ENCODE measurements around the genes RELN and KMT2E.

GRCh38 chr7:103131979-103132202 is 17.0 kb downstream of the NAPEPLD start:
- RRBS = no CpG with 5 or more reads among the region's 5 CpGs

- RRBS = 41% methylated on average over 17 of the region's 59 CpGs
These were observed 526 bp downstream of the RELN start for GRCh38 chr7:103988793-103989470.

- RRBS = 18% methylated on average over 54 of the region's 118 CpGs
These were observed at the start of gene RELN for GRCh38 chr7:103989471-103990369. TSS of gene RELN (minus strand) at chr7:103989658.

GRCh38 chr7:103990370-103990800 is 927 bp upstream of the RELN start:
- RRBS = no CpG with 5 or more reads among the region's 18 CpGs

GRCh38 chr7:104929122-104929442 is 84.9 kb upstream of the KMT2E start:
- RRBS = no CpG with 5 or more reads among the region's 2 CpGs

DNA sequence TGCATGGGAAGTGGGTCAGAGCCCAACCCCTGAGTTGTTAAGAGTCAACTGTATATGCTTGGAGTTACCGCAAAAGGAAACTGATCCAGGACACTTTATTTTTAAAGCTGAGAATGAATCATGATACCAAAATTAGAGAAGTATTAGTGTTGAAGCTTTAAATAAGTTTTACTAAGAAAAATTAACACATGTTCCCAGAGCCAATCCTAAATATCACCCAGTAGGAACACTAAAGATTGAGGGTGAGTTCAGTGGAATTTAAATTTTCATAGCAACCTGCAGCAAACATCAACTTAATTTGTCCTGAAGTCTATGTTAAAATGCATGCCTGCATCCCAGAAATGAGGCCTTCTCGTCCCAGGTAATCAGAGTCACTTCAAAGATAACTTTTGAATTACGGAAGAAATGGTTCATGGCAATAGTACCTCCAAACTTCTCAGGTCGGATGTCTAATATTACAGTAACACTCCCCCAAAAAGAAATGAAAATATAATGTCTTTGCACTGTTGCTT is 20.3 kb upstream of the KMT2E start:
- RRBS = no CpG with 5 or more reads among the region's 4 CpGs

GRCh38 chr7:105010786-105011193 is 3.2 kb upstream of the KMT2E start:
- RRBS = no CpG with 5 or more reads among the region's 5 CpGs

GRCh38 chr7:105014167-105014475 is at the start of gene KMT2E:
TSS of gene KMT2E (plus strand) at chr7:105014205.
- RRBS = no CpG with 5 or more reads among the region's 33 CpGs

DNA sequence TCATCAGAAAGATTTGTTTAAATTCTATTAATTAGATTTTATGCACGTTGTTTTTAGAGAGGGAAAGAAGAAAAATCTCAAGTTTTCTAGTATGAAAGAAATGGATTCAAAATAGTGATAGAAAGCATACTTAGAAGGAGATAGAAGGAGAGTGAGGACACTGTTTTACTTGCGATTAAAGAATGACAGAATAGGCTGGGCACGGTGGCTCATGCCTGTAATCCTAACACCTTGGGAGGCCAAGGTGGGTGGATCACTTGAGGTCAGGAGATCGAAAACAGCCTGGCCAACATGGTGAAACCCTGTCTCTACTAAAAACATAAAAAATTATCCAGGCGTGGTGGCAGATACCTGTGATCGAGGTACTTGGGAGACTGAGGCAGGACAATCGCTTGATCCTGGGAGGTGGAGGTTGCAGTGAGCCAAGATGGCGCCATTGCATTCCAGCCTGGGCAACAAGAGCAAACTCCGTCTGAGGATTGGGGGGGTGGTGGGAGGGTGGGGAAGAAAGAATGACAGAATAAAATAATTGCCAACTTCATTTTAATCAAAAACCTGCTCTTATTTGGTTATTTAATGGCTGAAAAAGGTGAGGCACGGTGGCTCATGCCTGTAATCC is 17.0 kb downstream of the KMT2E start:
- RRBS = no CpG with 5 or more reads among the region's 10 CpGs

- RRBS = no CpG with 5 or more reads among the region's 18 CpGs
These were observed 98.2 kb downstream of the KMT2E start for GRCh38 chr7:105111744-105113055.

- RRBS = no CpG with 5 or more reads among the region's 1 CpG
These were observed 119.9 kb downstream of the SRPK2 start for GRCh38 chr7:105268879-105269139.

DNA sequence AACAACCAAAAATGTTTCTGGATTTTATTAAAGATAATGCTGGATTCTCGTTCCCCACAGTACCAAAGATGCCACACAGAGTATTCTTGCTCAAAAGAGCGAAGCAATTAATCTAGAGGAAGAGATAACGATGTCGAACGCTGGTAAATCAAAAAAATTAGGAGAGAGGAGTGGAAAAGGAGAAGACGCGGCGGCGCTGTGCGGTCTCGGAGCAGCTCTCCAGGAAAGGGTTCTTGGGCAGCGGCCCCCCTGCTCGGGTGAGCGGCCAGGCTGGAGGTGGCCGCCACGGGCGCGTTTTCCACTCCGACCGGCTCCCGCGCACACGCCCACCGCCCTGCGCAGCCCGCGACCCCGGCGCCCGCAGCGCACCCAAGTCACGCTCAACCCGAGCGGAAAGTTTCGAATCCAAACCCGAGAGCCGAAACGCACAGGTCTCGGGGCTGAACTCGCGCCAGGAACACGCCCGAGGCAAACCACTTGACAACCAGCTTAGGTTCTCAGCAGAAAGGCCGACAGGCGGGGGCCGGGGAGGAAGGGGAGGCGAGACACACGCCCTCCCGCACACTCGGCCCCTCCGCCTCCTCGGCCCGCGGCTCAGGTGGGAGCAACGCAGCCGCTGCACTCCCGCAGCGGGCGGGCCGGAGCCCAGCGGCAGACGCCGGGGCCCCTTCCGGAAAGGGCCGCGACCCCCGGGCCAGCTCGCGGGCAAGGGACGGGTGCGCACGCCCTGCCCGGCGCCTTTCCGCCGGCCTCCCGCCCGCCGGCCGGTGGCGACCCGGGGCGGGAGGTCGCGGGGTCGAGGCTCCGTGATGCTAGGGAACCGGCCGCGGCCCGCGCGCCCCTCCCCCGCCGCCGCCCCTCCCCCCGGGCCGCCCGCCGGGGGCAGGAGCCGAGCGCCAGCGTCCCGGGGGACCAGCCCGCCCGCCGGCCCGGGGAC is 825 bp downstream of the SRPK2 start:
- RRBS = 2% methylated on average over 36 of the region's 108 CpGs

- RRBS = no CpG with 5 or more reads among the region's 16 CpGs
These were observed 1.9 kb upstream of the EFCAB10 start for GRCh38 chr7:105583292-105583504.

DNA sequence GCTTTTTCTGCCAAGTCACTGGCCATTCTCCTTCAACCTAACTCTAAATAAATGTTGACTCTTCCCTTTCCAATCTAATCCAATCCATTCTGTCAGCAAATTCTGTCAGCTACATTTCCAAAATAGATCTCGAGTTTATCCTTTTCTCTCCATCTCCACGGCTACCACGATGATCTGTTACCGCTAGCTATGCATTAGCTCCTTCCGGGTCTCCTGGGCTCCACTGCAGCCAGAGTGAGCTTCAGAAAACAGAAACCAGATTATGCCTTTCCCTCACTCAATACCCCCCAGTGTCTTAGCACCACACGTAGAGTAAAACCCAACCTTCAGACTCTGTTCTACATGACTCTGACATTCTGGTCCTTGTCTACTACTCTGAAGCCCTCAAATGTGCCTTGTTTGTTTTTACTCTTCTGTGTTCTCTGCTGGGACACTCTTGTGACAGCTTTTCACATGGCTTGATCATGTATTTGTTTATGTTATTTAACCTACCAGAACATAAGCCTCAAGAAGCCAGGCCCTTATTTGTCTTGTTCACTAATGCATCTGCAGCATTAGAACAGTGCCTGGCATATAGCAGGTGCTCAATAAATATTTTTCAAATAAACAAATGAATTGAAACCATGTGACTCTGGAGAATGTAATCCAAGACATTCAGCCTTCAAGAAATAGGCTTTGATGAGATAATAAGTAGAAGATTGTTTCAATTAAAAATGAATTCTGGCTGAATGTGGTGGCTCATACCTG is 98.7 kb downstream of the ATXN7L1 start:
- RRBS = no CpG with 5 or more reads among the region's 6 CpGs

GRCh38 chr7:105875391-105875807 is 1.0 kb downstream of the ATXN7L1 start:
- RRBS = no CpG with 5 or more reads among the region's 5 CpGs

DNA sequence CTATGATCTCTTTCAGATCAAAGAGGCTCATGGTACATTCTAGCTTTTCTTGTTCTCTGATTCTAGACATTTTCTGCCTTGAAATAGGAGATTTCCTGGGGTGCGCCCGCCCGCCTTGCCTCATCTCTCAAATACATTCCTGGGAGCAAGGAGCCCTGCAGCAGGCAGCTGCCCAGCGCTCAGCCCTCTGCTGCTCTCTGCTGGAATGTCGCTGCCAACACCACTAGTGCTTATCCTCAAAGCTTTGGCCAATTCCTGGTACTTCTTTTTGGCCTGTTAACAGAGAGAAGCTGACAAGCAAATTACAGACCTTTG is 41.7 kb upstream of the SYPL1 start:
- RRBS = no CpG with 5 or more reads among the region's 5 CpGs

GRCh38 chr7:106206611-106207326 is 78.0 kb downstream of the NAMPT start:
- RRBS = no CpG with 5 or more reads among the region's 4 CpGs

- RRBS = no CpG with 5 or more reads among the region's 3 CpGs
These were observed 16.0 kb downstream of the NAMPT start for GRCh38 chr7:106268235-106269674.

DNA sequence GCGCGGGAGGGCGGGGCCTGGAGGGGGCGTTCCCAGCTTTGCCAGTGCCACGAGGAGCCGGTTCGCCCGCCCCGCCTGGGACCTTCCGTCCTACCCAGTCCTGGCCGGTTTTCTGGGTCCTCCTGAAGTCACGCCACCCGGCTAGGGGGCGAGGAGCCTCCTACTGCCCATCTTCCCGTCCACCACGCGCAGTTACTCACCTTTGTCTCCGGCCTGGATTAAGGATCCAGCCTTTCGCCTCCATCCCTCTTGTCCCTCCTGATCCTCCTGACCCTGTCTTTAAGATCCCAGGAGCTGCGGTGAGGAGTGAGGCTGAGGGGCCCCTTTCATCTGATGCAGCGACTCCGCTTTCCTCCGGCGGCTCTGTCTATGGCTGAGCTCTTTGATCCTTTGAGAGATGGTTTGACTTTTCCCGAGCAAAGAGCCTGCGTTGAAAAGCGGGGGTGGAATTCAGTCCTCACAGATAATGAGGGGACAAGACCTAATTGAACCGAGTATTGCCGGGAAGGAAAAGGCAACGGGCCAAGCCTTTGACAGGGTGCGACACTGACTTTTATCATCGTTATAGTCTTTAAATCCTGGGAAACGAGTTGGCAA is 656 bp upstream of the NAMPT start:
- RRBS = 2% methylated on average over 17 of the region's 33 CpGs

DNA sequence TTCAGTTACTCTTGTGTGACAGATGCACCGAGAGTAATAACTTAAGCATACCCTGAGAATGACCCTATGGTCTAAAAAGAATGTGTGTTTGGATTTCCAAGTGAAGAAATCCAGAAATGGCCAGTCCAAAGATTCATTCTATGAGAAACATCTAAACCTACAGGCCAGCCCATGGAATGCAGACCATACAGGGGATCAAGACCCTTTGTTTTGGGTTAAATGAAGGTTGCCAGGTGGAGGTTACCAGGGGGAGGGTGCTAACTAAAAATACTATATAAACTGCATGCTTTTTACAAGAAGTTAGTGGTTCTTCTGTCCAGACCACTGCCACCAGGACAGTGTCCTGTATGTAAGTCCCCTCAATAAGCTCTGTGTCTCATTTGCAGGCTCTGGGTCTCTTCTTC is 134.0 kb upstream of the NAMPT start:
- RRBS = no CpG with 5 or more reads among the region's 1 CpG

Measured in CMK (cell line).